Diencephalon (tissue), 2 donors: Measurements from ENCODE around the genes MAF and CMC2.

- RAMPAGE, long total RNA, result no peak
Observed at GRCh38 chr16:77663686-77664045, 58.6 kb upstream of the NUDT7 start.

DNA sequence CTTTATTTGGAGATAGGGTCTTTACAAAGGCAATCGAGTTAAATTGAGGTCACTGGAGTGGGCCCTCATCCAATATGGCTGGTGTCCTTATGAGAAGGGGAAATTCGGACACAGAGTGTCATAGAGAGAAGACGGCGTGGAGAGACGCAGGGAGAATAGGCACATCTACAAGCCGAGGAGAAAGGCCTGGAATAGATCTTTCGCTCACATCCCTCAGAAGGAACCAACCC lies 71.5 kb downstream of the VAT1L start:
- RAMPAGE, long total RNA, result no peak

DNA sequence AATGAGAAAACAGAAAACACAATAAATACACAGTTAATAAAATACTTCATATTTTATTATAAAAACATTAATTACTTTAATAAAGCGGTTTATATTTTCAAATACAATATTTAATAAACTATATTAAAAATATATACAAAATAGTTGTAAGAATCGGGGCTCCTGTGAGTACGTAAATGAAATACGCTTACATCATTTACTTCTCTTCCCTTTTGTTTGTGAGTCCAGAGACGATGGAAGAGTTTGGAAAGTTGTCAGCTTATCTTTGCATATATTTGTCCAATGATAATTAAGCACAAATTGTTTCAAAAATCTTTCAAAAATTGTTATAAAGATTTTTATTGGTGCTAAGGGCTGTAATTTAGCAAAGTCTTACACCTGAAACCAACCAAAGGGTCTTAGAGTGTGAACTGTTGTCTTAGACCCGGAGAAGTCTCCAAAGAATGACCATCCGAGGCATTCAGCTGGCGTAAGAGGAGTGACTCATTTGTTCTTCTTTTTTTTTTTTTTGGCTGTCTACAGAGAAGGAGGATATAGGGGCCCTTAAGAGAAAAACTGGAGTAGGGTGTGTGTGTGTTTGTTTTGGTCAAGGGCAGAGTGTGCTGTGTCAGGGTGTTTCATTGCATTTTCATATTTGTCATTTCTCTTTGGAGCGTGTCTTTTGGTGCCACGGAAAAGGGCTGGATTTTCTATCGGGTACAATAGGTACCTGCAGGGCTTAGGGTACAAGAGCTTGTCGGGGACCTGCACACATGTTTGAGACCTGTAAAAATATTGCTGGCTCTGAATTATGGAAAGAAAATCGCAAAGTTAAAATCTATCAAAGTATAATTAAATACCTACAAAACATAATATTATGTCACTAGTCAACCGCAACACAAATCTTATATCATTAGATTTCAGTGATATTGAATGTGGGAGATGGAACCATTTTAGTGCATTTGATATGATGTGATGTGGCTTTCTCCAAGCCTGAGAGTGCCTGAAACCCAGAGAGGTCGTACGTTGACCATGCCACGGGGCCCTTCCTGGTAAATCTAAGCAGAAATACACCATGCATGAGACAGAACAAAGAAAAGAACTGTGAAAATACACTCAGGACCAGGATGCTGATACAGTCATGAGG lies 508.1 kb downstream of the WWOX start:
- RAMPAGE, long total RNA, result no peak

- RAMPAGE, long total RNA, result no peak
Observed at GRCh38 chr16:78646967-78647567, 547.6 kb downstream of the WWOX start.

DNA sequence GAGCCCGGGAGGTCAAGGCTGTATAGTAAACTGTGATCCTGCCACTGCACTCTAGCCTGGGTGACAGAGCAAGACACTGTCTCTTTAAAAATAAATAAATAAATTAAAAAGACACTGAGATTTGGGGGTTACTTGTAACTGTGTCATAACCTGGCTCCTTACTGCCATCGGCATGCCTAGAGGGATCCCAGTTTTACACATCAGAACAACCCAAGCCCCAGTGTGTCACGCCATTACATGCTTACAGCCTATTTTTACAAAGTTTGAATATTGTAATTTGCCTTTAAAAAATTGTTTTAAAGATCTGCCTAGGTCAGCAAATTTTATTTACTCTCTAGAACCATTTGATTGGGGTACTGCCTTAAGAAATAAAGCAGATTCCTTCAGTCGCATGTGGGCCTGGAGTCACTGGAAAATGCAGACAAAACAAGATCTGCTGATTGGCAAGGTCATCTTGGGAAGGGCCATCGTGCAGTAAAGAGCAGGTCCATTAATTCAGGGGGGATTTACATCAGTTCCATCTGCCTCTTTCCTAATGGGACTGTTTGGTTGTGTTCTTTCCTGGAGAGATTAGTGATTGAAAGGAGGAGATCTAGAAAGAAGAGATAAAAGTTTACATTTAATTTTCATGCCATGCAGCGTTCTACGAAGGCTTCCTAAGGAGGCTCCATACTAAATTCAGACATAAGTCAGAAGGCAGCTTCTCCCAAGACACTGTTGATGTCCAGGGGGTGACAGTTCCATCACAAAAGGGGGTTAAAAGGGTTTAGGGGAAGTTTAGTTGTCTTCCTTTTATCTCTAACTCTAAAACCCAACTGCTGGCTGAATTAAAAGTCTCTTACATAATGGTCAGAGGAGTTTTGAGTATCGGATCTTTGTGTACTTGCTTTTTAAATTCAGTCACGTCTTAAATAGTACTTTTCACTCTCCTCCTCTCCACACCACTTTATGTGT lies 567.0 kb downstream of the WWOX start:
- RAMPAGE, long total RNA, result no peak

DNA sequence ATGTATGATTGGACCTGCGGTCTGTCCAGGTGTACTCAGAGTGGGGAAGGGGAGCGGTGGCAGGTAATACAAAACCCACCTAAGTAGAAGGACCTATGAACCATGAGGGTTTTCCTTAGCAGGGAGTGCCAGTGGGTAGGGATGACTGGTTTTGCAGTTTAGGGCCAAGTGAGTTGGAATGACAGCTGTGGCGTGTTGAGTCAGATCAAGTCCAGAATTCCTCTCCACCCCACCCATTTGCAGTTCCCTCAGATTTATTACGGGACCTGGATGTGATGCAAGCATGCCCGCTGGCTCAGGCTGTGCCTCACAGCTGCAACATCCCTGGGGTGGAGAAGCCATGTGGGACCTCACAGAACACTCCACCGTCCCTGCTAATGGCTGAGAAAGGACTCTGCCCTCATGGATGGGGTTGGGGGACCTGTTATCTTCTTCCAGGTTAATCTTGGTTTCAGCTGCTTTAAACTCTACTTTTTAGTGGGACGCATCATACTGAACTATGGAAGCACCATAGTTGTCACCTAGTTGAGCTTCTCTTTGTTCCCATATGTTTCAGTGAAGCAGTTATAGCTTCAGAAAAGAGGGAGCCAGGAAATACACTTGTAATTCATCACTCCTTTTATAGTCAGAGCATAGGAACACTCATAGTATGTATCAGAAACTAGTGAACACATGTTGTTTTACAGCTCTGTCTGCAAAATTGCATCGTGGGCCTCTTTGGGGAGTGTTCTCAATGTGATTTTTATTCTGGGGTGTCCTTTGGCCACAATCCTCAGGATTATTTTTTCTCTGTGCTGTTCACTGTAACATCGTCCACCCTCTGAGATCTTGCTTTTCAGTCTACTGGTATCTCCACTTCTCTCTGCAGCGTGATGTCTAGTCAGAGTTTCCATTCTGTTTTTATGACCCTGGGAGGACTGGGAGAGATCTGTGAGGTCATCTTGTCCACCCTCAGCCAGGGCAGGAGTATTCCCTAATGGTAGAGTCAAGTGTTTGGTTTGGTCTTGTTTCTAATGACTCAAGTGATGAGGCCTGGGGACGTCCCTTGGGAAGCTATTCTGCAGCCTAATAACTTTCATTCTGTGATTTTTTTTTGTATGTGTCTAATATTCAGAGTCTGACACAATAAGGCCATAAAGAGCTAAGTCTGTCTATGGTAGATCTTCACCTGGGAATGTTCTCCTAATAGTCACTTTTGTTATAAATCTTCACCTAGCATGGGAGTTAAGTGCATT lies 585.2 kb downstream of the WWOX start:
- RAMPAGE, long total RNA, result no peak

- RAMPAGE, long total RNA, result no peak
Observed at GRCh38 chr16:78742436-78743402, 643.3 kb downstream of the WWOX start.

DNA sequence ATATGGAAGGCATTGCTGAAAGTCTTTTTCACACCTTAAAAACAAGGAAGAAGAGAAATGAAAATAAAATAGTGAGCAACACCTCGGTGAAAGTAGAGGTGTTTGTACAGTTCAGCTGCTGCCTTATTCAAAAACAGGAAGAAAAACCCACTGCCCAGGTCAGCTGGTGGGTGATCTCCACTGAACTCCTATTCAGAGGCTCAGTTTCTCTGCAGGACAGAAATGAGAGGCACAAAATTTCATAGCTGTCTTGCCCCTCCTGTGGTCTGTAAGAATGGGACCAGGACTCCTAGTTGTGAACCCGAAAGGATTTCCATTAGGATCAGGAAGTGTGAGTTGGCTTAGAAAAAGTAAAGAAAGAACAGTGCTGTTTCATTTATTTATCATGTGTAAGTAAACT lies 650.6 kb downstream of the WWOX start:
- RAMPAGE, long total RNA, result no peak

GRCh38 chr16:78984858-78985408 lies 615.6 kb downstream of the MAF start:
- RAMPAGE, long total RNA, result no peak

DNA sequence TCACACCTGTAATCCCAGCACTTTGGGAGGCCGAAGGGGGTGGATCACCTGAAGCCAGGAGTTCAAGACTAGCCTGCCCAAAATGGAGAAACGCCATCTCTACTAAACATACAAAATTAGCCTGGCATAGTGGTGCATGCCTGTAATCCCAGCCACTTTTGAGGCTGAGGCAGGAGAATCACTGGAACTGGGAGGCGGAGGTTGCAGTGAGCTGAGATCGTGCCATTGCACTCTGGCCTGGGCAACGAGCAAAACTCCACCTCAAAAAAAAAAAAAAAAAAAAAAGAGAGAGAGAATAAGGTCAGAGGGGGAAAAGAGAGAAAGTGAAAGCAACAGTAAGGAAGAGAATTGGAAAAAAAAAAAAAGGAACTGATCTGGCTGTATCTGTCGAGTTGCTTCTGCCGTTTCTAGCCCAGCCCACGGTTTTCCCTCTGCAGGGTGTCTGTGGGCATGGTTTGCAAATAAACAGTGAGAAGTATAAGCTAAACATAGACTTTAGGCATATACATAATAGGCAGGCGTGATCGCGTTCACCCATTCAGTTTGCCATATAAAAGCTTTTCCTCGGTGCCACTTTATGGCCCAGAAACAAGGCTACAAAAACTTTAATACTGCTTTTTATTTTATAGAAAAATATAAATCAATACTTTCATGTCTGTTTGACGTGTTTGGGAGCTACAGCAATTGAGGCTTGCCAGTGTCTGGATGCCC lies 436.8 kb downstream of the MAF start:
- RAMPAGE, long total RNA, result no peak

DNA sequence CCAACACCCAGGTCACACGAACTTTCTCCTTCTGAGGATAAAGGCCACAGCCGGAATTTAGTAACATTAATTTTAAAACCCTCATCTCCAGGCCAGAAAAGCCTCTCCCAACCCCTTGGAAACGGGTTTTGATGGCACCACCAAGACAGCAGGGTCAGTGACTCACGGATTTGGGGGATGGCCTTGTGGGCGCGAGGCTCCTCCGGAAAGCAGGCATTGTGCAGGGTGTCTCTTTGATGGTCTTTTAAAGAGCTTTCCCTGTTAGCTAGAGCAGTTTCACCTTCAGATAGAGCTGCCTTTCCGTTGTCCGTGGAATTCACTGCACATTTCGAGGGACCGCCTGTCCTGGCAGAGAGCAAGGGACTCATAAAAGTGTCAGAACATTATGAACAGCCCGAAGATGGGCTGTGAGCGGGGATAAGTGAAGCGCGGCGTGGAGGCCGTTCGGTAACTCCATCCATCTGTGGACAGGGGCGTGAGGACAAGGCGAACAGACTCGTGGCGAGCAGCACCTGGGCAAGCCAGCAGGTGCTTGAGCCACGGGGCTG lies 371.3 kb downstream of the MAF start:
- RAMPAGE, long total RNA, result no peak

DNA sequence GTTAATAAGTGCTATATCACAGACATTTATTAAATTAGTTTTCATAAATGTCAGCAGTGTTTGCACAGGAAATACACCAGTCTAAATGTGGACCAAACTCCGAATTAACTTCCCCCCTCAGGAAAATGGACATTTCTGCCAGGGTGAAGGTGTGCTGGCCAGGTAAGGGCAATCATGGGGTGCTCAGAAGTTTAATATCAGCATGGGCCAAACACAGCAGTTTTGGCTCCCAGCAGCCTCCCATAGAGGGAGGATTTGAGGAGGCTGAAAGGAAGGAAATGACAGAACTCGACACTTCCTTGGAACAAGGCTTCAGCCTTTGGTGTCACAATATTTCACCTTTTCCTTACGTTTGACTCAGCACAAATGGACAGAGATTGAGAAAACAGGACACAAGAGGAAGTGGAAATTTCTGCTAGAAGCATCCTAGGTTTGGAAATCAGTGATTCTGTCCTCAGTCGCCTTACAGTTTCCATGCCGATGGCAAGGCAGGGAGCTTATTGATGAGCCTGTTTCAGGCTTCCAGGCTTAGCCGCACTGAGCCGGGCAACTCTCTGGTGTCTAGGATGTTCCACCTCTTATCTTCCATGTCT lies 181.4 kb downstream of the MAF start:
- RAMPAGE, long total RNA, result no peak

DNA sequence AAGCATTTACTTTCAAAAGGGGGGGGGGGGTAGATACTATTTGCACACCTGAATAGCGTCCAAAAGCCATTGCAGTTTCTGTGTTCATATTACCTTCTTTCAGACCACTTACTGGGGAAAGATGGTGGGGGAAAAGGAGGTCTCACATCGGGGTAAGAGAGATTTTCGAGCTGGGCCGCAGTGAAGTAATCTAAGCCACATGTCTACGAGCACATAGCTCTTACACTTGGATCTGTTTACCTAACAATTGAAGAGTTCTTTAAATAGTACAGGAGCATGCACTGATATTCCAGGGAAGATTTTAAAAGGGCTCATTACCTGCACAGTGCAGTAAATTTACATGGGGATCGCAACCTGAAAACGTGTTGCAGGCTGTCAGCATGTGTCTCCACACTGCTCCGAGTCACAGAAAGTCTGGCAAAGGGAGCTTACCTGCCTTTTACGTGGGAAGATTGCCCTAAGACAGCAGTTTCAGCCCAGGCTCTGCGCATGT lies 12.6 kb downstream of the MAF start:
- RAMPAGE, long total RNA, result no peak

GRCh38 chr16:79592103-79592640 lies 8.4 kb downstream of the MAF start:
- RAMPAGE, long total RNA, result no peak

DNA sequence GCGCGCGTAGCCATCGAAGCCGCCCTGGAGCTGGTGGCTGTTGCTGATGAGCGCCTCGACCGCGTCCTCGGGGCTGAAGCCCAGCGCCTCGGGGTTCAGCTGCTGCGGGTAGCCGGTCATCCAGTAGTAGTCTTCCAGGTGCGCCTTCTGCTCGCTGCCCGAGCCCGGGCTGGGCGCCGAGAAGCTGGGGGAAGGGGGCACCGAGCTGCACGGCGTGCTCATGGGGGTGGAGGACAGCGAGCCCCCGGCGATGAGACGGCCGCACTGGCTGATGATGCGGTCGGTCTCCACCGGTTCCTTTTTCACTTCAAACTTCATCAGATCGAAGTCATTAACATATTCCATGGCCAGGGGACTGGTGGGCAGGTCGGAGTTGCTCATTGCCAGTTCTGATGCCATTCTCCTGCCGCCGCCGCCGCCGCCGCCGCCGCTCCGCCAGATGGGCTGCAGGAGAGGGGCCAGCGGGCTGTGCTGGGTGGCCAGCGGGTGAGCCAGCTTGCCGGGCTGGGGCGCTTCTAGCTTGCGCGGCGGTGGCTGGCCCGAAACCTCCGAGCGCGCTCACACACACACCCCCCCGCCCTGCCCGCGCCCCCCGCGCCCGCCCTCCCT lies 929 bp downstream of the MAF start:
- RAMPAGE, long total RNA, result no peak

DNA sequence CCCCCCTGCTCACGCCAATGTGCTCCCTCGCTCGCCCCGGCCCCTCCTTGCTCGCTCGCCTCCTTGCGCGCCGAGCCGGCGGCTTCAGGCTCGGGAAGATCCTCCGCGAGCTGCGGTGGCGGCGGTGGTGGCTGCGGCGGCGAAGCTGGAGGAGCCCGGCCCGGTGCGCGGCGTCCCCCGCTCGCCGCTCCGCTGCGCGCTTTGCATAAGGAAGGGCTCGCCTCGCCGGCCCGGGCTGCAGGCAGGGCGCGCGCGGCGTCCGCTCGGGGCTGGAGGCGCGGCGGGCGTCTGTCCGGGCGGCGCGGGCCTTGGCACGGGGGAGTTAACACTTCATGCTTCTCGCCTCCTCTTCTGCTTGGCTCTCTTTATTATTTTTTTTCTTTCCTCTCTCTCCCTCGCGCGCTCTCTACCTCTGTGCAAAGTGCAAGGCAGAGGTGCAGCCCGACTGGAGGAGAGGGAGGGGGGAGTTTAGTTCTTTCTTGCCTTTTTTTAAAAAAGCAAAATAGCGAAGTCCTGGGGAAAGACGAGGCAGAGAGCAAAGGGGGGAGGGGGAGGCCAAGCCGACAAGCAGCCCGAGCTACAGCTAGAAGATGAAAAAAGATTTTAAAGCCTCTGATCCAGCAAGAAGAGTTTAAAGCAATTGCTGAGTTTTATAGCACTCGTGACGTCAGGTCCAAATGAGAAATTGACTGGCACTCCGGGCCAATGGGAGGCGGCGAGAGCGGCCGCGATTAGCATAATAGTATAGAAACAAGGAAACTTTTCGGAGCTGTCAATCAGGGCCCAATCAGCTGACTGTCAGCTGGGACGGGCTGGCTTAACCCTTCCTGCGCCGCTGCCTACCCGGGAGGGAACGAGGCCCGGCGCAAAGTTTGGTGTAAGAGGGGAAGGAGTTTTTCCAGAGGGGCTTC lies at the start of gene MAF:
Gene MAF (minus strand): TSS at position 625 of the 911 bp plus-strand sequence.
- RAMPAGE, long total RNA, result no peak

DNA sequence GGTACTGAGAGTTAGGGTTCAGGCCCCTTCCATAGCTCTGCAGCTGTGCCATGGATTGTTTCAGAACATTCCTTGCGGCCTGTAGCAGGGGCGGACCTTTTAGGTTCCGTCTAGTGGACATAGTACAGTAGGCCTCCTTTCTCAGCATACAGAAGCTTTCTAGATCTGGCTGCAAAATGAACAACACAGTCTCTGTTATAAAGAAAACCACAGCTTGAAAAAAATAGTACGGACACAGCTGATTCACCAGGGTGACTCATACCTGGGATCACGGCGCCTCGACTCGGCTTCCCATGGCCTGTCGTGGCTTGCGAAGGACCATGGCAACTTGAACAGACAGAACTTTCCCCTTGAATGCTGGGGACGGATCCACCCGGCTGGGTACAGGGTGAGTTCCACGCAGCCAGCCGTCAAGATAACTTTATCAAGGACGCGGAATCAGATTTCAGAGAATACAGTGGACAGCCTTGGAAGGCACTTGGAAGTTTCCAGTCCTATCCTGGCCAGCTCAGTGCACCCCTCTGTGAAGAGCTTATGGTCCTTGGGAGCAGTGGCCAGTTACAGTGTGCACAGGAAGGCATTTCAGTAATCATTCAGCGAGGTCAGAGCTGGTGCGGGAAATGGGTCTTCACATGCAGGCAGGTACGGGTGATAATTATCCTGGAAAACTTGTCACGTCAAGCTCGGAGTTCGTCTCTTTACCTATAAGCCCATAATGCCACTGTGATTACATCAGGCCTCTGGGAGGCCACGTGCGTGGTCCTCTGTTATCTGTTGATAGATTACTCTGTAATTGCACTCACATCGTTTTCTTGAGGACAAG lies 57.9 kb upstream of the MAF start:
- RAMPAGE, long total RNA, result no peak

- RAMPAGE, long total RNA, result start-site peak on the minus strand at chr16:81006810-81006901, 3,047 and 1,342 reads in 2 replicates
Observed at GRCh38 chr16:81005995-81007051, at the start of gene CMC2. CMC2 (minus strand) TSS chr16:81006885.

GRCh38 chr16:81039296-81039723 lies 3.7 kb downstream of the ATMIN start:
- RAMPAGE, long total RNA, result no peak

DNA sequence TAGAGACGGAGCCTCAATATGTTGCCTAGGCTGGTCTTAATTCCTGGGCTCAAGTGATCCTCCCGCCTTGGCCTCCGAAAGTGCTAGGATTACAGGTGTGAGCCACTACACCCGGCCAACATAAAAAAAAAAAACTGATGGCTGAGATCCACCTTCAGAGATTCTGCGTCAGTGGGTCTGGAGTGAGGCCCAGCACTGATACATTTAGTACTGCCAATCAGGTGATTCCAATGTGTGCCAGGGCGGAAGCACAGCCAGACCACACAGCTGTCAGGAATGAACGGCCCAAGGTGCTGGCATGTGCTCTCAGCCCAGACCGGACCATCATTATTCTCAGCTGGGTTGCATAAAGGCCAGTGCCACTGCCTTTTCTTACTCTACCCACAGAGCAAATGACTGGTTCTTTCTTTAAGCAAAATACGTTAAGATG lies 1.2 kb upstream of the BCO1 start:
- RAMPAGE, long total RNA, result no peak